ENCODE data around the genes IQSEC1 and FBLN2.

- PRO-cap, 2 experiments = no peak in any of the 2 experiments
Measured at GRCh38 chr3:12960315-12961265, 112.6 kb downstream of the IQSEC1 start.

GRCh38 chr3:12986939-12987487 is 86.2 kb downstream of the IQSEC1 start:
- PRO-cap, 2 experiments = no peak in any of the 2 experiments

- PRO-cap, 2 experiments = peak in 1 of 2 experiments; most common plus-strand start chr3:12994427 (in 1)
Measured at GRCh38 chr3:12993639-12994598, 79.3 kb downstream of the IQSEC1 start.

DNA sequence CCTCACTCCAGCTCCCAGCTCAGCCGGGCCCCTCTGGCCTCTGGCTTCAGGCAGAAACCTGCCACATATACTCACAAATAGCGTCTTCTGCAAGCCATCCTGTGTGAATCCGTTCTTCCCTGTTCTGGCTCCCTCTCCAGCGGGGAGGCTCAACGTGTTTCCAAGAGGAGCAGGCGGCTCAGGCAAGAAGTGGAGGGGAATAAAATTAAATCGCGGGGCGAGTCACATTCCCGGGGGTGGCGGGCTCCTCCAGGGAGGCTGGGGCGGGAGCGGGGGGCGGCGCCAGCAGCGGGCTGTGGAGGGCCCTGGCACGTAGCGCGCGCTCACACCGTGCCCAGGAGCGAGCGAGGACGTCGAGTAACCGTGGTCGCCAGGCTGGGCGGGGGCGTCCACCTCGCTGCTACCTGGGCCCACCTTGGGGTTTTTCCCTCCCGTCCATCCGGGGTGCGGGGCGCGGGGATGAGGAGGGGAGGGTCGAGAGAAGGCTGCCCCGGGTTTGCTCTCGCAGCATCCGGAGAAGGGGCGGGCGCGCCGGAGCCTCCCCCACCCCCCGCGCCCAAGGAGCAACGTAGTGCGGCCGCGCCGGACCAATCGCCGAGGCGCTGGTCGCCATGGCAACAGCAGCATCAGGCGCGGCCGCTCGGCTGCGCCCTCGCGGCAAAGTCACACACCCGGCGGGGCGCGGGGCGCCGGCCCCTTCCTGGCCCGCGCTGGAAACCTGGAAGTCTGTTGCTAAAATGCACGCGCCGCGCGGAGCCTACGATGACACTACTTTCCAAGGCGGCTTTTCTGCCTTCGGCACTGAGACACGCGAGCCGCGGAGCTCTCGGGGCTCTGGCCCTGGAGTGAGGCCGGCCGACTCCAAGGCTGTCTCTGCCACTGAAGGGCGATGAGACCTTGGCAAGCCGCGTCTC is at the start of gene IQSEC1:
Gene IQSEC1 (minus strand): TSS at position 513 of the 914 bp plus-strand sequence.
- PRO-cap, 2 experiments = no peak in any of the 2 experiments

GRCh38 chr3:13080536-13080820 is 7.2 kb upstream of the IQSEC1 start:
- PRO-cap, 2 experiments = no peak in any of the 2 experiments

DNA sequence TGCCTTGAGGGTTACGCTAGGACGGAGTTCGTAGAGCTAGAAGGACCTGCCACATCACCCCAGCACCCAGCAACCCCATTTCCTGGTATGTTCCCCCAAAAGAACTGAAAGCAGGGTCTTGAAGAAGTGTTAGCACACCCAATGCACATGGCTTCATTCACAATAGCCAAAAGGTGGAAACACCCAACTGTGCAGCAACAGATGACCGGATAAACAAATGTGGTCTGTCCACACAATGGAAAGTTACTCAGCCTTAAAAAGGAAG is 157.7 kb downstream of the NUP210 start:
- PRO-cap, 2 experiments = no peak in any of the 2 experiments

DNA sequence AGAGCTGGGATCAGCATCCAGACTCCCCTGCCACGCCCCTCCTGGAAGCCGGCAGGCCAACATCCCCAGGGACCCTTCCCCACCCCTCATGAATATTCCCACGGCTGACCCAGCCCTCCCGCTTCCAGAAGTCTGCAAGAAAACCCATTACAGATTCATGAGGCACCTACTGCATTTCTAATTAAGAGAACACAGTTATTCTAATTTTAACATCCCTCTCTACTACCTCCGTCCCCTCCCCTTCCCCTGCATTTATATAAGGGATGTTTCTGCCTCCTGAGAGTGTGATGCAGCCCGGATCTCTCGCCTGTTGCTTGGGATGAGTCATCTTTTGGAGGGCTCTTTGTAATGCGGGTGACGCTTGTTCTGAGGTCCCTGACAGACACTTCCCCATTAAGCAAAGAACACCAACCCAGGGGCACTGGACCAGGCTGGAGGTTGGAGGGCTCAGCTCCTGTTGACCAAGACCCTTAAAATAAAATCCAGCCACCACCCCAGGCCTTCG is 118.7 kb downstream of the NUP210 start:
- PRO-cap, 2 experiments = no peak in any of the 2 experiments

DNA sequence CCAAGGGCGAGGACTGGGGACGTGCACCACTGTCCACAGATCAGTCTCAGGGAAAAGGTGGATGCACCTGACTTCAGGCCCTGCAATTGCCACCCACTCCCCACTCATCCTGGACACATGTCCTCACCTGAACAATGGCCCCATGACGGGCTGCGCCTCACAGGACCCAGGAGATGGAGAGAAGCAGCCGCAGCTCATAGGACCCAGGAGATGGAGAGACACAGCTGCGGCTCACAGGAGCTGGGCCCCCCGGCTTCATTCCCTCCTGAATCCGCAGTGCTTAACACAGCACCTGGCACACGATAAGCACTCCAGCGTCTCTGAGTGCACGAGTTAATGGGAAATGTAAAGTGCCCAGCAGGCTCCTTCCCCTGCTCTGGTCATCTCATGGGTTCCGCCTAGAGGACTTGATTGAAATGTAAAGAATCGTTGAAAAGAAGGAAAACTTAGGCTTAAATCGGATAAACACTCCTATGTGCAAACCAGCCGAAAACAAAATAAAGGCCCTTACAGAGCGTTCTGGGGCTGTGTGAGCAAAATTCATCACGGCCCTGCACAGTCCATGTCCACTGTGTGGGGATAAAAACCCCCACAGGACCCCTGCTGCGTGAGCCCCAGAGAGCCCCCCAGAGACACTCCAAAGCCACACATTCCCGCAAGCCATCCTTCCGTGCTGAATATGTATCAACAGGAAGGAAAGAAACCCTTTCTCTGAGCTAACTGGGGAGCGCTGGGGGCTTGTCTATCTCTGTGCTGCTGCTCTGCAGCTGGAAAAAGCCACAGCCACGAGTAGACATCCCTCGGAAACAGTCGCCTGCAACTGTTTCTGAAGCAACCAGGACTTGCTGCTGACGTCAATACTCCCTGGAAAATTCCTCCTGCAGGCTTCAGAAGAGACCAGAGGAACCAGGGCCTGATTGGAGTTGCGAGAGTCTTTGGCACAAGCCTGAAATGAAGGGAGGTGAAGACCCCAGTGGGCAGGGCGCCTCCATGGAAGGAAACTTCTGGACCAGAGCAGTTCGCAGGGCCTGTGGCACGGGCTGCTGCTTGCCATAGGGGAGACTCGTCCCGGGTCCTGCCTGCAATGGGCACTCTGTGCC is 72.8 kb downstream of the NUP210 start:
- PRO-cap, 2 experiments = no peak in any of the 2 experiments

GRCh38 chr3:13525621-13526581 is 23.0 kb upstream of the FBLN2 start:
- PRO-cap, 2 experiments = no peak in any of the 2 experiments

DNA sequence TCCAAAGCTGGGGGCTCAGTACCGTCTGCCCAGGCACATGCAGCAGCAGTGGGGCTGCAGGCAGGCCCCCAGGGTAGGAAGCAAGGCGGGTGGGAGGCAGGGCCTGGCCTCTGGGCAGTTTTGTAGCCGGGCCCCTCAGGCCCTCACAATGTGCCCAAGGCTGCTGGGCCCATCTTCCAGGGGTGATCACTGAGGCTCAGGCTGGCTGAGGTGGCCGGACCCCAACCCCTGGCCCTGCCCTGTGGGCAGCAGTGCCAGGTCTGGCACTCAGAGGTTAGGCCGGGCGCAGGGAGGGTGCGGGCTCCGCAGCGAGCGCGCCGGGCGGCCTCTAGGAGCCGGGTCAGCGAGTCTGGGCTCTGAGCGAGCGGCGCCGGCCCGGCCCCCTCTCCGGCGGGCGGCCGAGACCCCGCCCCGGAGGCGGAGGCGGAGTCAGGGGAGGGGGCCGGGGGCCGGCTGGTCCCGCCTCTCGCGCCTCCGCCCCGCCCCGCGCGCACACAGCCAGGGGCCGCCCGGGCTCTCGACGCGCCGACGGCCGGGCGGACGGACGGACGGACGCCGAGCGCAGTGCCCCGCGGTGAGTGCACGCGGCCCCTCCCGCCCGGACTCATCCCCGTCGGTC is at the start of gene FBLN2:
Gene FBLN2 (plus strand): TSS at position 491 of the 619 bp plus-strand sequence.
- PRO-cap, 2 experiments = no peak in any of the 2 experiments

DNA sequence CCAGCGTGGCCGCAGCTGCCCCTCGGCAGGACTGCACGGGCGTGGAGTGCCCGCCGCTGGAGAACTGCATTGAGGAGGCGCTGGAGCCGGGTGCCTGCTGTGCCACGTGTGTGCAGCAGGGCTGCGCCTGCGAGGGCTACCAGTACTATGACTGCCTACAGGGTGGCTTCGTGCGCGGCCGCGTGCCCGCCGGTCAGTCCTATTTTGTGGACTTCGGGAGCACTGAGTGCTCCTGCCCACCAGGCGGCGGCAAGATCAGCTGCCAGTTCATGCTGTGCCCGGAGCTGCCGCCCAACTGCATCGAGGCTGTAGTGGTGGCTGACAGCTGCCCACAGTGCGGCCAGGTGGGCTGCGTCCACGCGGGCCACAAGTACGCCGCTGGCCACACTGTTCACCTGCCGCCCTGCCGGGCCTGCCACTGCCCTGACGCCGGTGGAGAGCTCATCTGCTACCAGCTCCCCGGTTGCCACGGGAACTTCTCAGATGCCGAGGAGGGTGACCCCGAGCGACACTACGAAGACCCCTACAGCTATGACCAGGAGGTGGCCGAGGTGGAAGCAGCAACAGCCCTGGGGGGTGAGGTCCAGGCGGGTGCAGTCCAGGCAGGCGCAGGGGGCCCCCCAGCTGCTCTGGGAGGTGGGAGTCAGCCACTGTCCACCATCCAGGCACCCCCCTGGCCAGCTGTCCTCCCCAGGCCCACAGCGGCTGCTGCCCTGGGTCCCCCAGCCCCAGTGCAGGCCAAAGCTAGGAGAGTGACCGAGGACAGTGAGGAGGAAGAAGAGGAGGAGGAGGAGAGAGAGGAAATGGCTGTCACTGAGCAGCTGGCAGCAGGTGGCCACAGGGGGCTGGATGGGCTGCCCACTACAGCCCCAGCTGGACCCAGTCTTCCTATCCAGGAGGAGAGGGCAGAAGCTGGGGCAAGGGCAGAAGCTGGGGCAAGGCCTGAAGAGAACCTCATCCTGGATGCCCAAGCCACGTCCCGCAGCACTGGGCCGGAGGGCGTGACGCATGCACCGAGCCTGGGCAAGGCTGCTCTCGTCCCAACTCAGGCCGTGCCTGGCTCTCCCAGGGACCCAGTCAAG is 21.8 kb downstream of the FBLN2 start:
- PRO-cap, 2 experiments = no peak in any of the 2 experiments

DNA sequence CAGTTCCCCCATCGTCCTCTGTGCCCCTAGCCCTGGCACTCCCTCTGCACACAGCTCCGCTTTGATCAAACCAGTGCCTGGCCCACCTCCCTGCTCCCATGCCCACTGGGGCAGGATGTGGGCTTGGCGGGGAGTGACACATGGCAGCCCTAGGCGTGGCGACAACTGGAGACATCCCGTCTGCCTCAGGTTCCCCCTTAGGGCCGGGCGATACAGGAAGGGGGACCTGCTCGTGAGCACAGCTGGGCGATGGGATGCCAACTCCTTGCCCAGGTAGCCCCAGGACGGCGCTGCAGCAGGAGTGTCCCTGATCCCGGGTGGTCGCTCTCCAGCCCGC is 105.9 kb downstream of the FBLN2 start:
- PRO-cap, 2 experiments = peak in 2 of 2 experiments; most common plus-strand start position 200 of the sequence (in 2); most common minus-strand start position 63 of the sequence (in 2)

DNA sequence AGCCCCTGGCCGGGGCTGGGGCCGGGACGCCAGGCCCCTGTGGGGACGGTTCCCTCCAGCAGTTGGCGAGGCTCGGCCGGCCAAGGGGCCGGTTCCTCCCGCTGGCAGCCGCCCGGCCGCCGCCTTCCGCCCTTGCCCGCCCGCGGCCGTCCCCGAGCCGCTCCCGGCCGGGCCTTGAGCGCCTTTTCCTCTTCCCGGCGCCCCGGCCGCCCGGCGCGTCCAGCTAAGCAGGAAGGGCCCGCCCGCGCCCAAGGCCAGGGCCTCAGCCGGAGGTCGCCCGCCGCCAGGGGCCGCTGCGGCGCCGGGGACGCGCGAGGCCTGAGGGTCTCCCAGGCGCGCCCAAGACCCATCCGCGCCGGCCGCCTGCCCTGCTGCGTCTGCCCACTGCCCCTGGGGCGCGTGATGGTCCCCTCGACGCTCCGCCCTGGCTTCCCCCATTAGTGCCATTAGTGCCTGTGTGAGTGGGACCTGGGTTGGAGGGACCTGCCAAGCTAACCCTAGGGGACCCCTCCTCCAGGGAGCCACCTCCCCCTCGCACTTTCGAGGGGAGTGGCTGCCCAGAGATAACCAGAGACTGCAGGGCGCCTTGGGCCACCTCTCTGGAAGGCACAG is 106.4 kb downstream of the FBLN2 start:
- PRO-cap, 2 experiments = no peak in any of the 2 experiments

DNA sequence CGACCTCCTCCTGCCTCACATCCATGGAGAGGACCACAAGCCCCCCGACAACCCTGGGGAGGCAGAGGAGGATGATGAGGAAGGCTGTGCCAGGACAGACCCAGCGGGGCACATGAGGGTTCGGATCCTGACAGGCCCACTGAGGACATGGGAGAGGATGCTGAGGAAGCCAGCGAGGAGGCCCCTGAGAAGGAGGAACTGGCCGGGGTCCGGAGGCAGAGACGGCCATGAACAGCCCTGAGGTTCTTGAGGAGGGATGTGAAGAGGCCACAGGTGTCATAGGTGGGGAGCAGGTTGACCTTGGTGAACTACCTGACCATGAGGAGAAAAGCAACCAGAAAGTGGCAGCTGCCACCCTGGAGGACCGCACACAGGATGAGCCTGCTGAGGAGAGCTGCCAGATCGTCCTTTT is 55.0 kb upstream of the WNT7A start:
- PRO-cap, 2 experiments = no peak in any of the 2 experiments

DNA sequence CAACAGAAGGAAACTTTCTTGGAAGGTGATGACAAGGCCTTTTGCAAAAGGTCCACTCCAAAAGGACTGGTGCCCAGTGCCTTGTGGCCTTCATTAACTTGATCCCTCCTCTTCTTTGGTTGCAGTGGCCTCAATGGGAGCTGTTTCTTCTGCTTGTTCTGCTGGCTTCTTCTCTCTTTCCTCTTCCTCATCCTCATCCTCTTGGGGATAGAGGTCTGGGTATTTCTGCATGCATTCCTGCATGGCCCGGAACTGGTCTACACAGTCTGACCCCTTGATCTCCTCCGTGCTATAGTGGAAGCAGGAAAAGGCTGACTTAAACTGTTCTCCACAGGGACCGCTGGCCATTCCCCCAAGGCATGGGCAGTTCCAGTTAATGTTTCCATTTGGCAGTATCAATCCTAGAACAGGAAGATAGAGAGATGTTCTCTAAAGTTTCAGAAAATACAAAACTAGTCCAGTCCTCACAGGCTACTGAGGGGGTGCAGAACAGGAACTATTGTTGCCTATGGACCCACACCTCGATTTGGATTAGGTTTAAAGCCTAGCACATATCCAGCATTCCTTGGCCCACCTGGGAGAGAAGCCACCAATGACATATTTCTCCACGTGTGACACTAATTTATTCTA is 11.8 kb downstream of the CHCHD4 start:
- PRO-cap, 2 experiments = no peak in any of the 2 experiments

- PRO-cap, 2 experiments = no peak in any of the 2 experiments
Measured at GRCh38 chr3:14202198-14202833, 23.7 kb downstream of the LSM3 start.

GRCh38 chr3:14243762-14244301 is 65.2 kb downstream of the LSM3 start:
- PRO-cap, 2 experiments = no peak in any of the 2 experiments

DNA sequence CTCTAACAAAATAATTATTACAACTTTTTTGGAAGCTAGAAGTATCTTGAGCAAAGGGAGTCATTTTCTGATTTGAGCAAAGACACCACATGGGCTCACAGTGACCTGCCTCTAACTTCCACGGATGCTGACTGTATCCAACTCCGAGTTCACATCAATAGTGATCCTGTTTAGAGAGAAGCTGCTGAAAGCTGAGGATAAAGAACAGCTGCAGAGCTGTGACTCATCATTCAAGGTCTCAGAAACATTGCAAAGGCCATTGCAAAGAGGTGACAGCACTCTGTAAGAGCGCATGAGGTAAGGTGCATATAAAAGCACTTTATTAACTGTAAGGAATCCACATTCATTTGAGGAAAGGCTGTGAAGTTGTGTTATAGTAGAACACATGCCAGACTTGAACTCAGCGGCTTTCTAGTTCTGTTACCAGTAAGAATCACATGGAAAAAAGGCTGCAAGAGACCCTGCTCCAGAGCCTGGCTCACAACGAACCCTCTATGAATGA is 111.0 kb downstream of the LSM3 start:
- PRO-cap, 2 experiments = no peak in any of the 2 experiments

- PRO-cap, 2 experiments = no peak in any of the 2 experiments
Measured at GRCh38 chr3:14301513-14302020, 100.8 kb upstream of the SLC6A6 start.

DNA sequence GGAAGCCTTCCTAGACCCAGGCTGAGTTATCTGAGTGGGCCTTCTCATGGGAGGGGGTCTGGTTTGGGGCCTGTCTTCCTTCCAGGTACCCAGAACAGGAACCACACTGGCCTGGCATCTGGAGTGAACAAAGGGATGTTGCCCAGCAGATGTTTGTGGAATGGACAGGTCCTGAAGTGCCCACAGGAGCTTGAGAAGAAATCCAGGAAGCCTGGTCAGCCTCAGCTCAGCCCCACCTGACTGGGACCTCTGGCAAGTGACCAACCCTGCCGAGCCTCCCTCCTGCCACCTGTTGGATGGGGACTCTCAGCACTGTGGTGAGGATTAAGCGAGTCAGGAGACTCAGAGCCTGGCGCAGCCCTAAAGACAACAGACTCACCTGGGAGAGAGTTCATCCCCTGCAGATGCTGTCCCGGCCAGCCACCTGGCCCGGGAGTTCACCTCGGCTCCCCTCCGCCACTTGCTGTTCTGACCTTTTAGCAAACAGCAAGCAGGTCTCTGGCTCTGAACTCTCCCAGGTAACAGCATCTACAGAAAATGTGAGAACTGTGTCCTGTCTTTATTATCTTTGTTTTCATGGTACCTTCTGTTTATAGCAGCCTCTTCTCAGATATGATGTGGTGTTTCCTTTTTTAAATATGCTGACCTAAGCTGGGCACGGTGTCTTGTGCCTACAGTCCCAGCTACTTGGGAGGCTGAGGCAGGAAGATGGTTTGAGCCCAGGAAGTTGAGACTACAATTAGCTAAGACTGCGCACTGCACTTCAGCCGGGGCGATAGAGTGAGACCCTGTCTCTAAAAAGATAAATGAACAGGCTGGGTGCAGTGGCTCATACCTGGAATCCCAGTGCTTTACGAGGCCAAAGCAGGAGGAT is 32.6 kb upstream of the SLC6A6 start:
- PRO-cap, 2 experiments = no peak in any of the 2 experiments